Cardiac septum (tissue), 1 donor: ENCODE results near the gene TRAPPC2.

DNA sequence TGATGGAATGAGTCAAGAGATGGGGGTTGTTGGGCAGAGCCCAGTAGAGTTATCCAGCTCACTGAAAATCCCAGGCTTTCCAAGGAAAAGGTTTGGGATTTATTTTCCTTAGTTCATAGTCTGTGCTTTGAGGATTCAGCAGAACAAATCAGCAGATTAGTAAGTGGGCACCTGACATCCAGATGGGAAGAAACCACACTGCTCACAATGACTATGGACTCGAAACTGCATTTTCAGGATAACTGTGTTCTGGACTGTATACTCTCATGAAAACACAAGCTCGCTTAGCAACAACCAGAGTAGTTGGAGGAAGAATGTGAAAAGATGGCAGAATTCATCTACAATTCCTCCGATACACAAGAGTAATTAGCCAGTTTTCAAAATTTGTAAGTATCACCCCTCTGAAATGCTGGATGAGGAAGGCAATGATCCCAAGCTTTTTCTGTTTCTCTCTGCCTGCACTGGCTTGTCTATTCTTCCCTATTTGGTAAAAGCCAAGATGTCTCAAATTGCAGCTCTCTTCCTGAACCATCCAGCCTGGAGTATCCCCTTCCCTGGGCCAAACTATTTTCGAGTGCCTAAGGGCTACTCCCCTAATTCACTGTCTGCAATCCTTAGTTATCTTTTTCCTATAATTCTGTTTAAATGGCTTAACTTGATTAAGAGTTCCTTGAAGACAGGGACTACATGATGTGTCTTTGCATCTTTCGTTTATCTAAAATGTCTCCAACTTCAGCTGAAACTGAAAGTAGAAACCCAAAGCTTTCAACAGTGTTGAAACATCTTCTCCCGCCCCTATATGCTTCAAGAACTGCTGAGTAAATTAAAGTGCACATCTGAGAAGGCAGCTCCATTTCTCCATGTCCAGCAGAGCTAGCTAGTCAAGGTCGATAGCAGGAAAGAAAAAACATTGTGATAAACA is 186.0 kb upstream of the TBL1X start:
- PRO-cap: no peak

DNA sequence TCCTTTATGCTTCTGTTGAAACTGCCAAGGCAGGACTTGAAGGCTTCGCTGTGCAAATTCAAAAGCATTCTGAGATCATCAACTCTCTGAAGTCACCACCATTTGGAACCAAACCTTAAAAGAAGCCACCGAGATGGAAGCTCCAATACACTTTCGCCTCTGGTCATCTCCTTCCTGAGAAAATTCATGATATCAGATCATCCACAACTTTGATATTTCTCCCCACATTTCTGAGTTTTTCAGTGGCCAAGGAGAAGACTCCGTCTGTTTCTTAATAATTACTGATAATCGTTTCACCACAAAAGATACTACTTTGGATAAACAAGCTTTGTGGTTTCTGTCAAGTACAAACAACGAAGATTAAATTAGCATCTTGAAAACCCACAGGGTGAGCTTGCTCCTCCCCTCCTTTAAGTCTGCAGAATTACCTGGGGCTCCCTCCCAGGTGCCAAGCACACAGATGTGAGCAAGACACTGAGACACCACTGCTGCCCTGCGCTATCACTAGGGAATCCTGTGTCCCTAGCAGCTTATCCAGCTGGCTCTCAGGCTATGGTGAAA is 125.0 kb upstream of the TBL1X start:
- PRO-cap: no peak

- PRO-cap: no peak
Observed at GRCh38 chrX:10121727-10122348, 34.9 kb upstream of the CLCN4 start.

DNA sequence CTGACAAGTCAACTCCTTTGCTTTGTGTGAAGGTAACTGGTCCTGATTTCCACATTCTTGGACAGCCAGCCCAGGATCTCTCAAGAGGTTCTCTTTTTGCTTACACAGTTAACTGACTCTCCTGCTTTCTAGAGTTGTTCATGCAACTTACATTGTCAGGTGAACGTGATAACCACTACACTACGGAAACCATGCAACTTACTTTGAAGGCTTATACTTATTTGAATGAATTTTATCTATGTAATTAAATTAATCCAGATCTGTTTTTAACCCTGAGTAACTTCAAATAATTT is 128.8 kb downstream of the CLCN4 start:
- PRO-cap: no peak

- PRO-cap: no peak
Observed at GRCh38 chrX:10617955-10618542, 2.3 kb downstream of the MID1 start.

GRCh38 chrX:10833323-10834024 is 213.1 kb upstream of the MID1 start:
- PRO-cap: unidirectional peak, minus-strand start at chrX:10833683; unidirectional peak, minus-strand start at chrX:10833725

GRCh38 chrX:12494809-12495150 is 296.4 kb upstream of the PRPS2 start:
- PRO-cap: bidirectional peak, plus-strand start at chrX:12494969, minus-strand start at chrX:12494876

DNA sequence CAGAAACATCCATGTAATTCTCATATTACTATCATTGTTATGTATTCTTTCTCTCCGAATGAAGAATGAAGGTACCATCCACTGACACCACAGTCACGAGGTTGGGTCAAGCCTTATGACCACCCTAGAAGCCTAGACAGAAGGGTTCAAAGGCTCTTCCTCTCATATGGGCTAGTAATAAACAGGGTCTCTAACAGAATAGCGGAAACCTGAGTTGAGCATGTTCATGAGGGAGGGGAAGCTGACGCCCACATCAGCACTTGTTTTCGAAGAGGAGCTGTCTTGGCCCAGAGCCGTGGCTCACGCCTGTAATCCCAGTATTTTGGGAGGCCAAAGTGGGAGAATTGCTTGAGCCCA is 21.6 kb upstream of the TMSB4X start:
- PRO-cap: no peak

GRCh38 chrX:12973972-12974231 is 1.0 kb upstream of the TMSB4X start:
- PRO-cap: no peak

DNA sequence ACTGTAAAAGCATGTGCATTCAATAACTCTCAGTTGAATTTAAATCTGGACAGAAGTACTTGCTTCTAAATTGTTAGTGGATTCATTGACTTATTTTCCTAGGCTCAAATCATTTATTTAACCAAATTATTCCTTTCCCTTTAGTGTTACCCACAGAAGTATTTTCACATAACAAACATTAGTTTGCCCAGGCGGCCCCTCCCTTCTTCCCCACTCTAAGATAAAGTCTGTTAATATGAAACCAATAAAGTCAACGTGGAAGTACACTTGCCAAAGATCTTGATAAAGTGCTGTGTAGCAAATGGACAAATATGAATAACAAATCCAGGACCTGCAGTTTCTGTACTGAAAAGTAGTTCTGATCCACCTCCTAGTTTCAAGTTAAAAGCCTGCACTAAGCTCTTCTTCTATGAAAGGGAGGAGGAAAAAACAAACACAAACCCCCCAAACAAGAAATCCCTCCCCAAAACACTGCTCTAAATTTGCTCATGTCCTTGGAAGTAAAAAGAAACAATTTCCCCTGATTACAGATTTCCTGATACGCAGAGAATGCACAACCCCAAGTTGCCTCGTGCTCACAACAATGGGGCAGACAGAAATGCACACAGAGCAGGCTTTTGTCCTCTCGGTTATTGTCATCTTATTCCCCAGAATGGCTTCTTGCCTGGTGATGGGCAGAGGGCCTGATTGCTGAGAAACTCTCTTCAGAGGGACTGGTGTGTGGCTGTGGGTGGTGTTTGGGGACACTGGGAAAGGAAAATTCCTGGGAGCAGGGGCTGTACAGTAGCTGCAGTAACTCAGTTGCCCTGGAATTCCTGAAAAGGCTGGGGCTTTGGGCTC is 23.2 kb downstream of the TMSB4X start:
- PRO-cap: no peak

DNA sequence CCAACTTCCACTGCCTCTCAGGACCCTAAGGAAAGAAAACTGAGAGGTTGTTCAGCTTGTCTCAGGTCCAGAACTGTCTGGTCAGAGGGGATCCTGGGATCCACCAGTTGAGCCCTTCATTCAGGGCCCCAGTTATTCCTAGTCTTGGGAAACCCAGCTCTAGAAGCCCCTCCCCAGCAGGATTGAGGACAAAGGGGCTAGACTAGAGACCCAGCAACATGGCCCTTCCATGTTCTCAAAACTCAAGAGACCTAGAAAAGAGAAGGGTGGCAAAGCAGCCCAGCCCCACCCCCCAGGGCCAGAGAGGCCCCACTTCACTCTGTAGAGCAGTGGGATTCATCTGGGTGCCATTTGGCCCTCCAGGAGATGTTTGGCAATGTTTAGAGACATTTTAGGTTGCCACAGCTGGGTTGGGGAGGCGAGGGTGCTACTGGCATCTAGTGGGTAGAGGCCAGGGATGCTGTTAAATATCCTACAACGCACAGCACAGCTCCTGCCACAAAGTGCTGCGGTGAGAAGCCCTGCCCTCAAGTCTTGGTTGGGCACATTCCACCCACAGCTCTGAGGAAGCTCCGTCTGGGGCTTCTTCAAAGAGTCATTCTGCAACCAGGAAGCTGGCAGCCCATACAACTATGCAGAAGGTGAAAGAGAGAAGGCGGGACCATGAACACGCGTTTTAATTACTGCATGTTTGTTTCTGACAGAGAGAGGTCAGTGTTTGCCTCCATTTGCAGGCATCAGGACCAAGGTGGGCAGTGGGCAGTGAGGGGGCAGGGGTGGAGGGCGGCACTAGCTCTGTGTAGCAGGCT is 48.0 kb upstream of the FAM9C start:
- PRO-cap: unidirectional peak, minus-strand start at position 602 of the sequence

GRCh38 chrX:13303128-13303754 is 16.6 kb downstream of the ATXN3L start:
- PRO-cap: no peak

GRCh38 chrX:13473386-13474577 is 95.6 kb upstream of the EGFL6 start:
- PRO-cap: no peak

DNA sequence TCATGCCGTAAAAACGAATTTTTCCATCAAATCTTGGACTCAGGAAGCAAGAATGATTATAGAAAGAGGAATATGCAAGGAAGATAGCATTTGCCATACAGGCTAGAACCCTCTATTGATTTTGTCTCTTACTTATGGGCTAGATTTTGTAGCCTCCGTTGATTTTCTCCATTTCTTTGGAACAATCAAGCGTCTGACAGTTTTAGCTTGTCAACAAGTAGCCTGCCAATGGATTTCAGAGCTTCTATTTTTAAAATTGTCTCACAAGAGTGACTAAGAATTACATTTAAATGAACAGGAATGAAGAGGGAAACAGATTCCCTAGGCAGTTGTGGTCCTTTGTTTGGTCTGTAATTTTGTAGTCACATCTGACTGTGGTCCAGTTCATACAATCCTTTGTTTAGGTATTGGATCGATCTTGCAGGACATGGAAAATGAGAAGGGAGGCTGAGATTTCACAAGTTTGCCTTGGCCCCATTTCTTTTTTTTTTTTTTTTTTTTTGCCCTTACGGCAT is 86.7 kb upstream of the EGFL6 start:
- PRO-cap: no peak

- PRO-cap: no peak
Observed at GRCh38 chrX:13699275-13699929, 10.5 kb downstream of the RAB9A start.

DNA sequence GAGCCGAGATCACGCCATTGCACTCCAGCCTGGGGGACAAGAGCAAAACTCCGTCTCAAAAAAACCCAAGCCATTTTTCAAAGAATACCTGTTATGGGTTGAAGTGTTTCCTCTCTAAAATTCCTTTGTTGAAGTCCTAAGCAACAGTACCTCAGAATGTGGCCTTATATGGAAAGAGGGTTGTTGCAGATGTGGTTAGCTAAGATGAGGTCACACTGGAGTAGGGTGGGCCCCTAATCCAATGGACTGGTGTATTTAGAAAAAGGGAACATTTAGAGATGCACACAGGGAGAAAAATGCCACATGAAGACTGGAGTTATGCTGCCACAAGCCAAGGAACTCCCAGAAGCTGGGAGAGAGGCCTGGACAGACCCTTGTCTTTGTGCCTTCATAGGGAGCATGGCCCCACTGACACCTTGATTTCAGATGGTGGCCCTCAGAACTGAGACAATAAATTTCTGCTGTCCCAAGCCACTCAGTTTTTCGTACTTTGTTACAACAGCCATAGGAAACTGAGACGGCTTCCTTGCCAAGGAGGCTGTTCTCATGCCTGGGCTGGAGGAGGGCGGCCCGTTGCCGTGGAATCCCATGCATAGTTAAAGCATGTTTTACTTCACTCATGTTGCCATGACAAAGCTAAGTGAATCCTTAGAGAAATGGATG is 16.6 kb downstream of the TRAPPC2 start:
- PRO-cap: no peak

DNA sequence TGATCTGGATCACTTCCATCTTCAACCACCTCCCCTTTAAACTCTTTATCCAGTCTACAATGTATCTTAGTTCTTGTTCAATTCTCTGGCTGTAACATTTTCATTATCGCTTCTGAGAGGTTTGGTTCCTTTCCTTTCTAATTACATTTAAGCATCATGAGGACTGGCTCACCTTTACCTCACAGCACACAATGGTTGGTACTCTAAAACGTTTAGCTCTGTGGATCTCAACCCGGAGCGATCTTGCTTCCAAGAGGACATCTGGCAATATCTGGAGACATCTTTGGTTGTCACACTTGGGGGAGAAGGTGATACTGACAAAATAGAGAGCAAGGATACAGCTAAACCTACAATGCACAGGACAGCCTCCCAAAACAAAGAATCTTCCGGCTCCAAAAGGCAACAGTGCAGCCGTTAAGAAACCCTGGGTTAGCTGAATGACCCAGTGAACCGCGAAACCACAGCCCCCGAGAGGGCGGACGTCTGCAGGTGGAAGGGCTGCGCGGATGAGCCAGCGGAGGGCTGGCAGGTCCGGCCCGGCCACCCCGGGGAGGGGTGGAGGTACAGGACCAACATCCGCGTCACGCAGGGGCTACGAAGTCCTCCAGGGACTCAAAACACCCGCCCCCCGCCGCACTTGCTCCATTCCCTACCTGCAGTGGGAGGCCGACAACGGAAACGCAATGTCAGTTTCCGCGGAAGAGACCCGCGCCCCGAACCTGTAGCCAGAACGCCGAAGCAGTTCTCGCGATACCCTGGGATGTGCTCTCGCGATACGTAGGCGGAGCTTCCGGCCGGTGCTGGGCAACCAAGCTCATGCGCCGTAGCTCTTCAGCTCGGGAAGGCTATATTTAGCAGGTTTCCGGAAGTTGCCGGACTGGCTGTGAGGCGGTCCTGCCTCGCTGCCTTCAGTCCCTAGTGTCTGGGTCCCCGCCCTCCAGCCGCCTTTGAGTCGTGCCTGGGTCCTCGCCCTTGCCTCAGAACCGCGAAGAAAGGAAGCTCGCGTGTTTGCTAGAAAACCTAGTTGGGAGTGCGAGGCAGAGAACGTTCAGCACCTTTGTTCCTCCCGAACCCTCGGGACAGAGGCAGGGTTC is at the start of gene TRAPPC2:
Gene TRAPPC2 (minus strand): TSS at position 749 of the 1,094 bp plus-strand sequence.
- PRO-cap: bidirectional peak, plus-strand start at position 911 of the sequence, minus-strand start at position 747 of the sequence

GRCh38 chrX:13734966-13735548 is 509 bp downstream of the OFD1 start:
- PRO-cap: bidirectional peak, plus-strand start at chrX:13735014, minus-strand start at chrX:13735016

GRCh38 chrX:13760103-13760958 is 25.8 kb downstream of the OFD1 start:
- PRO-cap: no peak

DNA sequence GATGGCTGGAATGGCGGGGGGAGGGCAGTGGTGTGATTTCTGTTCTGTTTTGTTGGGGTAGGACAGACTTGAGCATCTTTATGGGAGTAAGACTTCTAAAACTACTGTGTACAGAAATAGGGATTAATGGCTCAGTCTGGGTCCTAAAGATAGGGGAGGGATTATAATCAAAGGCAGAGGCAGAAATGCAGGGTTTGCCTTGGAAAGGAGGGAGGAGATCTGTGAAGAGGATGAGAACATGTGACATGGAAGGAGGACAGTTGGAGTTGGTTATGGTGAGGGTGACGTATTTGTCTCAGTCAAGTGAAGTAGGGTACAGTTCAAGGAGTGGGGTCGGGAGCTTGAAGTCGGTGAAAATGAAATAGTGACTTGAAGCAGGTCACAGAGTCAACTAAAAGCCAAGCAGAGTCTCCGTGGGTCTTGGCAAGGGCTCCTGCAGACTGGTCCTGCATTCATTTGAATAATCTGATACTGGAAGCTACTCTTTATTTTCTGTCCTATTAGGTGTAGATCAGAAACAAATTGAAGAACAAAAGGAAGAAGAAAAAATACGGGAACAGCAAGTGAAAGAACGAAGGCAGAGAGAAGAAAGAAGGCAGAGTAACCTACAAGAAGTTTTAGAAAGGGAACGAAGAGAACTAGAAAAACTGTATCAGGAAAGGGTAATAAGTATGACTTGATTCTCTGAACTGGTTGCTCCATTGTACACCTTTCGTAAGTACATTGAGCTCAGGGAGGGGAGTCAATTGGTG is 32.3 kb downstream of the OFD1 start:
- PRO-cap: no peak